Hair follicle dermal papilla cell (primary cell): ENCODE results near the gene COPS7B.

- CAGE, long polyA plus RNA: no peak
Measured at GRCh38 chr2:231661890-231662645, 46.3 kb upstream of the PTMA start.

GRCh38 chr2:231662646-231663328, 45.5 kb upstream of the PTMA start:
- CAGE, long polyA plus RNA: no peak

DNA sequence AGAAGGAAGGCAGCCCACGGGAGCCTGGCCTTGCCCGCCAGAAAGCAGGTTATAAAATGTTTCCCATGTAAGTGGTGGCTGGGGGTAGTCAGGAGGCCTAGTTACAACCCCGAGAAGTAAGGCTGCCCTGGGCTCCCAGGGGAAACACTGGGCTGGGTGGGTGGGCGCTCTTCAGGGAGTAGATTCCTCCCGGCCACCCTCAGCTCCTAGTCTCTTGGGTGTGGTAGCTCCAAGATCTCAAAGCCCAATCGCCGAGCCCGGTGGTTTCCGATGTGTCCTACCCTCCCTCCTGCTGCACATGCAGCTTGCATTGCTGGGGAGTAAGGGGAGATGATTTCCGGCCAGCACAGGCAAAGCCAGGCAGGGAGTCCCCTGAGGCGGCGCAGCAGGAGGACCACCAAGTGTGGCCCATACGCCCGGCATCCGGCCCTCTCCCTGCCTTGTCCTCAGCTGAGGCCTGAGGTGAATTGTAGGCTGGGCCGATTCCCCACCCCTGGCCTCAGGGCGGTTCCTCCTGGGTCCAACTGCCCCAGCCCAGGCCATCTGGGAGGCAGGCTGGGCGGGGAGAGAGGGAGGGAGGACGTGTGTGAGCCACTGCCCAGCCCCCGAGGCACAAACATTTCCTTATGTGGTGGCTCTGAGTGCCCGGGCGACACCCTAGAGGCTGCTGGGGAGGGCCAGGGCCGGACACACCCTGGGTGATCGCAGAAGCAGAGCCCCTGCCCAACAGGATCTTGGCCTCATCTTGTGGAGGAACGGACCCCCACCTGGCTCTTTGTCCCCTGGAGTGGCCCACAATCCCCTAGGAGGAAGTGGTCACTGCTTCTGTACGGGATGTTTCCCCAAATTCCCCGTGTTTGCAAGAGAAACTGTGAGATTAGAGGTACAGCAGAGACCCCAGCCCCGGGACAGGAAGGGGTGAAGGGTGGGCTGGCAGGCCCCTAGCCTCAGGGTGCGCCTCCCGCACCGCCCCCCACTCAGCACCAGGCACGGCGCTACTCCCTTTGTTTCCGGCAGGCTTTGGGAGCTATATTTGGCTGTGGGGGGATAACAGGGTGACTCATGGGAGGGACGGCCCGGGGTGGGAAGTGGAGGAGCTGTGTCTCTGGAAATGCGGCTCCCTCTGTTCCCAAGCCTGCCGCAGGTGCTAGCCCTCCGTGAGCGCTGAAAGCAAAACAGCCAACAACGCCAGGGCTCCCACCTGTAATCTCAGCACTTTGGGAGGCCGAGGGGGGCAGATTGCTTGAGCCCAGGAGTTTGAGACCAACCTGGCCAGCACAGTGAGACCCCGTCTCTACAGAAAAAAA, 41.9 kb upstream of the PTMA start:
- CAGE, long polyA plus RNA: no peak

DNA sequence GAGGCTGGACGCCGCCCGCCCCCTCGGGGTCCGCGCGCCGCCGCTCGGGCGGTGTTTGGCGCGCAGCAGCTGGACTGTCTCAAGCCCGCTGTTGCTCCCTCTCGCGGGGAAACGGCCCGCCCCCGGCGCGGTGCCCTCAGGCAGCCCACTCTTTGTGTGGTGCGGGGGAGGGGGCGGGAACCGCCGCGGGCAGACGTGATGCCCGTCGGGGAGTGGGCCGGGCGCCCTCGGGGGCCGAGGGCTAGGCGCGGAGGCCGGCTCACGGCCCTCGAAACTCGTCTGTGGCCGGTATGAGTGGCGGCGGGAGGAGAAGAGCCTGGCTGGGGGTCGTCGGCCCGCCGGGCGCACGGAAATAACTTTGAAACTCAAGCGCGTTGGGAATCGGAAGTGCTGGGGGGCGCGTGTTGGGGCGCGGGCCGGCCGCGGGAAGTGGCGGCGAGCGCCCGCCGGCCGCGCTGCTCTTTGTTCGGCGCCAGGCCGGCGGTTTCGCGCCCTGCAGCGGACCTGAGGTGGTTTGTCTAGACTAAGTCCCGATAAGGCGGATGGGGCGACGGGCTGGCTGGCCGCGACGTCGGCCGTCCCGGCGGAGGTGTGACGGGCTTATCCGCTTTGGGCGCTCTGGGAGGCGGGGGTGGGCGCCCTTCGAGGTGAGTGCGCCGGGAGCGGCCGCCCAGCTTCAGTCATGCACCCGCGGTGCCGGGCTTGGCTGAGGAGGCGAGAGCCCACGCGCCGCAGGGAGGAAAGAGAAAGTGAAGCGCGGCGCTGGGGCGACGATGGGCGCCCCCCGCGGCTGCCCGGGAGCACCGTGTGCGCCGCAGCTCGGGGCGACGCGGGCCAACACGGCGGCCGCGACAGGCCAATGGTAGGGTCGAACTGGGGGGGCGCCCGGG, 674 bp downstream of the PTMA start:
- CAGE, long polyA plus RNA: no peak

GRCh38 chr2:231785936-231787234, at the start of gene COPS7B:
COPS7B (plus strand) TSS chr2:231786445.
- CAGE, long polyA plus RNA: no peak

GRCh38 chr2:231795409-231796074, 9.3 kb downstream of the COPS7B start:
- CAGE, long polyA plus RNA: no peak

DNA sequence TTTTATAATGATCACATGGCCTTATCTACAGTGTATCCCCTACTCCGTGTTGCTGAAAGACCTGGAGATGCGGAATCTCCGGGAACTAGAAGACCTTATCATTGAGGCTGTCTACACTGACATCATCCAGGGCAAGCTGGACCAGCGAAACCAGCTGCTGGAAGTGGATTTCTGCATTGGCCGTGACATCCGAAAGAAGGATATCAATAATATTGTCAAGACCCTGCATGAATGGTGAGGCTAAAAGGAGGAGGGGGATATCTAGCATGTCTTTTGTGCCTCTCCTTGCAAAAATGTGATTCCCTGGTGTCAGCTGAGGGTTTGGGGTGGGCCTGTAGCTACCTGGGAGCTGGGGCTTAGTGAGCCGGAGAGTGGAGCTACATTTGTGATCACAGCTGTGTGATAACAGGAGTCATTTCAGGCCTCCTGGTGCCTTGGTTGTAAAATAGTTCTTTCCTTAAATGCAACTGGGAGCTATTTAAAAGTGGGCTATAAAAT, 9.9 kb downstream of the COPS7B start:
- CAGE, long polyA plus RNA: no peak

- CAGE, long polyA plus RNA: no peak
Measured at GRCh38 chr2:232014631-232015028, 53.1 kb downstream of the DIS3L2 start.

GRCh38 chr2:232387630-232388155, 9.1 kb downstream of the ALPP start:
- CAGE, long polyA plus RNA: no peak

- CAGE, long polyA plus RNA: no peak
Measured at GRCh38 chr2:232500659-232500858, 12.9 kb upstream of the ECEL1 start.

DNA sequence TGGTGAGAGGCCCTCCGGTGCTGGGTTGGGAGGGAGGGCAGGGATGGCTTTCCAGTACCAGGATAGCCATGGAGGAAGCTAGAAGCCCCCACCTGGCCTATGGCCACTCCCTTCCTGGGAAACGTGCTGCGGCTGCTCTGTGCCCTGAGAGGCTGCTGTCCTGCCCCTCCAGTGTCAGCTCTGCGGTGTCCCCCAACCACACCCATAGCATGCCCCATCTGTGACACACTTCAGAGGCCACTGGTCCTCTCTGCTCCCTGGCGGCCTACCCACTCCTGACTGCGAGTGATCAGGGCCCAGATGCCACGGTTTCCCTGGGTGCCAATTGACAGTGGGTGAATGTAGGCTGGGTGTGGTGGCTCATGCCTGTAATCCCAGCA, 703 bp downstream of the CHRND start:
- CAGE, long polyA plus RNA: no peak

DNA sequence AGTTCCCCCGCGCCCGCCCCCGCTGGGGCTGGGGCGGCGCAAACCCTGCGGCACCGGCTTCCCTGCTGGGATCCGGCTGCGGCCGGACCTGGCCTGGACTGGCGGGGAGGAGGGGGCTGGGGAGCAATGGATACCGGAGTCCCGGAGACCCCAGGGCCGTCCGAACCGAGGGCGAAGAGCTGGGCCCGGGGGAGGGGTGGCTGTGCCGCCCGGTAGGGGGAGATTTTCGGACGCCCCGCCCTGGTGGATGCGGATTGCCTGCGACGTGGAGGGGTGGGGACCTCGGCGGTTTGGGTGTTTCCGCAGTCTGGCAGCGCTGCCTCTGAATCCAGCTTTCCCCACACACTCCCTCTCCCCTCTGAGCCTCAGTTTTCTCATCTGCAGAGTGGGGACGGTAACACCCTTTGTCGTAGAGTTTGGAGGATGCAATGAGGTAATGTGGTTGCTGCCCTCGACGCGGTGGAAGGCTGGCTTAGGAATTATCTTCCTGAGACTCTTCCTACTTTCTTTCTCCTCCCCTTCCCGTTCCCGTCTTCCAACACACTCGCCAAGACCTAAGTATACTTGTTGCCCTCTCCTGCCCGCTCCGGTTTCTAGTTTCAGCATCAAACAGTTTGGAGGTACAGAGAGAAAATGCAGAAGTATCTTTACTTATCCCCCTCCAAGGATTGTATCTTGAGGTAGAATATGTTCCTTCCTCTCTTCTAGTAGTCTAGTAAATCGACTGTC, 461 bp downstream of the EIF4E2 start:
- CAGE, long polyA plus RNA: no peak

DNA sequence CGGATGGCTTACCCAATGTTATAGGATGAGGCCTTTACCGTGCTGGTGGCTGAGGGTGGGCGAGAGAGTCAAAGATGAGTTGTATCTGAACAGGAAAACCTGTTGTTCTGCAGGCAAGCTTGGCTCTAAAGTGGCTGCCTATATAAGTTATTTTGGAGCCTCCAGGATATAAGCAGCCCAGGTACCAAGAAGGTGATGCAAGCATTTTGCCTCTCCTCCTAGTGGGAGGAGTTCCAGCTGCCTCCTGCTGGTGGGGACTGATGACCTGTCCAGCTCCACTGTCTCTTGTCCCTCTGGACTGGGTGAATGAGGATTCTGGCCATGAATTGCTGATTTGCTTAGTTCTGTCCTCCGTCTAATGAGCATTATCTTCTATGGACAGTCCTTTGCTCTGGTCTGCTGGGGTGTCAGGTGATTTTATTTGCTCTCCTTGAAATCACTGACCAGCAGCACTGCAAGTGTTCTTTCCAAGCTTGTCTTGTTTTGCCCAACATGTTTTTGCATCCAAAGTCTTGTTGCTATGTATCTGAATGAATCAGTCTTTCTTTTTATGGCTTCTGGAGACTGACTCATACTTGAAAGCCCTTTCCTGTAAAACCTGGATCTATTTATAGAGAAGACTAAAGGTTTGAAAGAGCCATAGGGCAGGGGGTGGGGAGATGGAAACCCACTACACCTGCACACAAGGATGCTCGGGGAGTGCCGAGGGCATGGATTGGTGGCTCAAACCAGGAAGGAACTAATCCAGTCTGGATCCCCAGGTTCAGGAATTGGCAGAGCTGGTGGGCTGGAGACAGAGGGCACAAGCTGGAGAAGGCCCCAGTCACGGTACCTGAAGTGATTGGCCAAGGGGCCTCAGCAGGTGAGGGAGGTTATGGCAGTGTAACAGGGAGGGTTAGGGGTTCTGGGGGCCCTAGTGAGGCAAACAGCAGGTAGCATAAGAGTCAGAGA, 40.5 kb upstream of the EFHD1 start:
- CAGE, long polyA plus RNA: no peak

GRCh38 chr2:232605798-232606393, 27.5 kb upstream of the EFHD1 start:
- CAGE, long polyA plus RNA: no peak

DNA sequence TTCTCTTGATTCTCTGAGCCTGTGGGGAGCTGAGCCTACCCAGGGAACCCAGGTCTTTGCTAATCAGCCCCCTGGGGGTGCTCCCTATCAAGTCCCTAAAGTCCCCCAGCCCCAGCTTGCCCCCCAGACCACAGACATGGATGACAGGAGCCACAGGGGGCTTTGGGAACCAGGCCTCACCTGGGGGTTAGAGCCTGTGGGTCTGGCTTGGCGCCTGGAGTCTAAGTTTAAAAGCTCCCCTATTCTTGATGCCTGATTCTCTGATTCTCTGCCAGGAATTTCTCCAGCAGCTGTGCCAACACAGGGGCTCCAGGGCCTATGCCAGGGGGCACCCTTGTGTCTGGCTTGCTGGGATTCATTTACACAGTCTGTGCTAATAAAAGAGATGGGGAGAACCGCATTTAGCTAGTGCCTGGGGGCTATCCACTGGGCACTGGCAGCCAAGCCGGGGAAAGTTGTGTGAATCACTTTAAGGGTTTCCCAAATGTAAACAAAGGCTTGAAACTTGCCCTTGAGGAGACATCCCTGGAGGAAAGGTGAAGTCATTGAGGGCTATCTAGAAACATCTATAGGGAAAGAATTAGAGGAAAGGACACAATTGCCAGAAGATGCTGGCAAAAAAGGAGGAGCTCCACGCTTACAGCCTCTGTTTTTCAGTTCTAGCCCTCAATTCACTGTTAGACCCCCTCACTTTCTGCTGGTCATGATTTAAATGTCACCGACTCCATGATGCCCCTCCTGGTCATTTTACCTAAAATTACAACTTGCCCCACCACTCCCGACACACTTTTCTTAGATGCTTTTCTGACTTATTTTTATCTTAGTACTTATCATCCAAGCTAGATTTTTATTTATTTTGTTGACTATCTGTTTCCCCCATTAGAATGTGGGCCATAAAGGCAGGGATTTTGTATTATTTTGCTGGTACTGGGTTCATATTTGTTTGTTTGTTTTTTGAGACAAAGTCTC, 8.9 kb upstream of the EFHD1 start:
- CAGE, long polyA plus RNA: no peak

- CAGE, long polyA plus RNA: no peak
Measured at GRCh38 chr2:232811072-232811487, 34.7 kb upstream of the KCNJ13 start.

DNA sequence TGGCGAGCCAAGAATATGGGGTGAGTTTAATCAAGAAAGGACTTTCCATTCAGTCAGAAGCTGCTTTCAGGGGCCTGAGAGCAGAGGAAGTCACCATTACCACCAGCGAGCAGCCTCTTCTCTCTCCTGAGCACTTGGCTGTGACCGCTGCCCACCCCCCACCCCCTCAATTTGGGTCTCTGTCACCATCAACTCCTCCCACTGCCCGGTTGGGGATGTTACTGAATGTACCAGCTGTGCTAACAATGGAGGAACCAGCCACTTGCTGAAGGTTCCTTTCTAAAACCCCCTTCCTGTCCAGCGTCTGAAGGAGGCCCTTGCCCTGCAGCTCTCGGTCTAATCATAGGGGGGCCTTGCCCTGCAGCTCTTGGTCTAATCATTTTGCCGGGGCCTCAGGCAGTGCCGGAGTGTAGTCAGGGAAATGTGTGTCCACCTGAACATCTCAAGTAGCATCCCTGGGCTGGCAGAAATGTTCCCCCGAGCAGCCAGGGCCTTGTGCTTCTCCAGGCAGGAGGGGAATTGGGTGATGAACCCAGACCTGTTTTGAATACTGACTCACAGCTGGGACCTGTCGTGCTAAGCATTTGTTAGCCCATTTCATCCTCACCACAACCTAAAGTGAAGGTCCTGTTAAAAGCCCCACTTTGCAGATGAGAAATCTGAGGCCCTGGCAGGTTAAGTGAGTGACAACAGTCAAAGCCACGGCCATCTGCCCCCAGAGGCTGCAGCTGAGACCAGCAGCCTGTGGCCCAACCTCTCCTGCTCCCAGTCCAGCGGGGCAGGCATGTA, 1.1 kb downstream of the INPP5D start:
- CAGE, long polyA plus RNA: no peak

GRCh38 chr2:233348833-233349631, 5.3 kb upstream of the DGKD start:
- CAGE, long polyA plus RNA: no peak

- CAGE, long polyA plus RNA: no peak
Measured at GRCh38 chr2:233451574-233452048, 97.3 kb downstream of the DGKD start.

- CAGE, long polyA plus RNA: no peak
Measured at GRCh38 chr2:233454493-233455225, 100.4 kb downstream of the DGKD start.